CD14-positive monocyte (primary cell): ENCODE measurements around the genes AQP11 and ANKRD42.

GRCh38 chr11:77126683-77127965 lies 922 bp upstream of the MYO7A start:
- CAGE, long polyA plus RNA = no peak

- CAGE, long polyA plus RNA = no peak
Observed at GRCh38 chr11:77175714-77176338, 47.8 kb downstream of the MYO7A start.

DNA sequence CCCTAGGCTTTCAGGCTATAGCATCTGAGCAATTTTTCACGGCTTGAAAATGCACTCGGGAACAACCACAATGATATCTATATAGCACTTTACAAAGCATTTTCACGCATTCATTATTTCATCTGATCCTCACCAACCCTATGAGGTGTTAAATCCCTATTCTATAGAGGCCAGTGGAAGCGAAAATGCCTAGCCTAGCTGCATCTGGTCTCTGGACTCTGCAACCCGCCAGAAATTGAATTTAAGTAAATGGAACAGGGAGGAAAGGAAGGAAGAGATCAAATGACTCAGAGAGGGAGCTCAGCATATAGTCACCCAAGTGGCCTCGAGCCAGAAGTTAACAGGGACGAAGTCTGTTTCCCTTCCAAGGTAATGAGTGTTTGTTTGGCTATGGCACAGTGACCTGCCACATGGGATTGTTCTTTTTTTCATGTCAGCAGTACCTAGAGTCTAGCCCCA lies 66.4 kb downstream of the PAK1 start:
- CAGE, long polyA plus RNA = no peak

DNA sequence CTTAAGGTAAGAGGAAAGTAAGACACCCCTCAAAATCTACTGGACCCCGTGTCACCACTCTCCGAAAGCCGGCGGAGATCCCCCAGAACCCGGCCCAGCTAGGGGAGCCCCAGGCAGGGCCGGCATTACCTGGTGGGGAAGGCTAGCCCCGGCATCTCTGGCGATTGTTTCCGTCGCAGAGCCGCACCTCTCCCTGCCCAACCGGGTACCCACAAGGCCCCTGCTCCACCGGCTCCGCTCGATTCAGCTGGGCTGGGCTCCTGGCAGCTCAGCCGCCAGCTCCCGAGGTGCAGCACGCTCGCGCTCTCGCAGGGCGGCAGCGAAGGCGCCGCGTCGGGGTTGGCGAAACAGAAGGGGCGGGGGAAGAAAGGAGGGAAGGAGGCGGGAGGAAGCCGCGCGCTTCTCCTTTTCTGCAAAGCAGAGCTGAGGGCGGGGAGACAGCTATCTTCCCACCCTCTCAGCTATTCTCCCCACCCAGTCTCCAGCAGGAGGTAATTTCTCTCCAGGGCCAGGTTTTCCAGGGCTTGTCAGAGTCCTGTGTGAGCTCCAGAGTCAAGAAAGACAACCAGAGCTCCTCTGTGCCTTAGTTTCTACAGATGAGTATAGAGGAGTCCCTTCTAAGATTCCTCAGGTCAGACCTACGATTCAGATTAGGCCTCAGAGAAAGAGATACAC lies 62.1 kb downstream of the PAK1 start:
- CAGE, long polyA plus RNA = start-site peak on the minus strand centred at position 297 of the sequence, 40 bp wide, 366 and 722 reads in 2 replicates

DNA sequence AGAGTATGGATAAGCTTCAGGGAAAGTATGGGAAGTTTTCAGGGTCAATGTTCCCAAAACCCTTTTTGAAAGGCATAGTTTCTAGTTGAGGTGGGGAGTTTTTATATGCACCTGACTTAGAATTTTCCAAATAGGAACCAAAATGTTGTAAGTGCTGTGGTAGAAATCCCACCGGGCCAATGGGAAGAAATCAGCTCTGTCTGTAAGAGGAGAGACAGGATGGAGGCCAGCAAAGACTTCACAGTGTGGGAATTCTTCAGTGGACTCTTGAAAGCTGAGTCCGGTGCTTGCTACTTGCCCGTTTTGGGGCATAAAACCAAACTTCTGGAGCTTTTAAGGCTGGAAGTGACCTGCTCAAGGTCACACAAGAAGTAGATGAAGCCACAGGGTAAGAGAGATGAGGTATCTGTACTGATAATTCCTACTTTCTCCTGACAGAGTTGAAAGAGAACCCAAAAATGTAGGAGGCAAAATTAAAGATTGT lies 1.6 kb downstream of the PAK1 start:
- CAGE, long polyA plus RNA = no peak

DNA sequence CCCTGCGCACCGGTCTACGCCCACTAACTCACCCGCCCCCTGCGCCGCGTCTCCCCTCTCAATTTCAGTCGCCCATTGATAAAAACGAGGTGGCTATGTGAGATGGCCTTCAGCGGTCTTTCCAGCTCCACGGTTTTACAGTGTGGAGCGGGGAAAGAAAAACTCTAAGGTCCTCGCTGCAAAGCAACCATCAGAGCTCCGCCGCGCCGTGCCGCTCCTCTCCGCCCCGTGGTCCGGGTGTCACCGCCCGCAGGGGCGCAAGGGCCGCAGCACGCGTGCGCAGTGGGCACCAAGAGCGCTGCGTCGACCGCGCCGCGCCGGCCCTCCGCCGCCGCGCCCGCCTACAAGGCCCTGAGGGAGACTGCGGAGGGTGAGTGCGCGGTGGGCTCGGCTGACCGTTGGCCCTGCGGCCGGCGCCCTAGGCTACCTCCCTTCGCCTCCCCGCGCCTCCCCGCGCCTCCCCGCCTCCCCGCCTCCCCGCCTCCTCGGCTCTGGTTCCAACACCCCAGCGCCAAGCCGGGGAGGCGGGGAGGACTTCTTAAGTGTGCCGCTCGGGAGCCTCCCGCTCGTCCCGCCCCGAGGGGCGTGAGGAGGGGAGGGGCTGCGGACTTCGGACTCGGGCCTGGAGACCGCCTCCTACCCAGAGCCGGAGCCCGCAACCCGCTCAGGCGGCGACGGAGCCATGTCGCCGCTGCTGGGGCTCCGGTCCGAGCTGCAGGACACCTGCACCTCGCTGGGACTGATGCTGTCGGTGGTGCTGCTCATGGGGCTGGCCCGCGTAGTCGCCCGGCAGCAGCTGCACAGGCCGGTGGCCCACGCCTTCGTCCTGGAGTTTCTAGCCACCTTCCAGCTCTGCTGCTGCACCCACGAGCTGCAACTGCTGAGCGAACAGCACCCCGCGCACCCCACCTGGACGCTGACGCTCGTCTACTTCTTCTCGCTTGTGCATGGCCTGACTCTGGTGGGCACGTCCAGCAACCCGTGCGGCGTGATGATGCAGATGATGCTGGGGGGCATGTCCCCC lies at the start of gene AQP11:
TSS of gene AQP11 (plus strand) at position 643 of the 1,024 bp plus-strand sequence.
- CAGE, long polyA plus RNA = no peak

DNA sequence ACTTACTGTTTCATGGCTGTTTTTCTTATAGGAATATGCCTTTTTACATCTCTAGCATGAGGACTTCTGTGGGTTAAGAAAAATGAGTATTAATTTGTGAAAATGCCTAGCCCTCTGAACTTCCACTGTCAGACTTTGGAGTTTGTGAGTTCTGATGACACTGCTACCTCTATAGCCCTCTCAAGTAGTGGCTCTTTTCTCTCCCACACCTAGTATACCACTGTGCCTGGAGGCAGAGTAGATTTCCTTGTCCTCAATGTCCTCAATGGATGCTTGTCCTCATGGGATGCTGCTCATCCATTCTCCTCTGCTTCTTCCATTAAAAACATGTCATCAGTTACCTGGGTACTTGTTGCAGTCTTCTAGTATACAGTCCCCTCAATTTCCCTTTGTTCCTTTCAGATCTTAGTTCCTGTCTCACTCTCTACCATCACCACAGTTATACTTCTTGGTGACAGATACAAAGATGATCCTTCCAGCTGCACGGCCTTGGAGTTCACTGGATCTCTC lies 21.6 kb downstream of the AQP11 start:
- CAGE, long polyA plus RNA = no peak

- CAGE, long polyA plus RNA = no peak
Observed at GRCh38 chr11:77991020-77991454, 3.4 kb downstream of the INTS4 start.

GRCh38 chr11:78158757-78159038 lies 19.3 kb upstream of the ALG8 start:
- CAGE, long polyA plus RNA = no peak

DNA sequence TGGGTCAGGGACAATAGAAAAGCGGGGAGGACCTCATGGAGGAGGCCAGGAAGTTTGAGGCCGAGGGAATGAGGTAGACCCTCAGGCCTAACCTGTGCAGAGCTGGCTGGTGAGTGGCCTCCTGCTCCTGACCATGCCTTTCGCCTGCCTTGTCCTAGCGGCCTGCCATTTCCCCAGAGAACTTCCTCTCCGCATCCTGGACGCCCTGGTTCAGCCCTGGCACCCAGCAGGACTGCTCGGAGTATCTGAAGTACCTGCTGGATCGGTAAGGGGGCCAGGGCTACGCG lies 19.9 kb downstream of the USP35 start:
- CAGE, long polyA plus RNA = no peak

DNA sequence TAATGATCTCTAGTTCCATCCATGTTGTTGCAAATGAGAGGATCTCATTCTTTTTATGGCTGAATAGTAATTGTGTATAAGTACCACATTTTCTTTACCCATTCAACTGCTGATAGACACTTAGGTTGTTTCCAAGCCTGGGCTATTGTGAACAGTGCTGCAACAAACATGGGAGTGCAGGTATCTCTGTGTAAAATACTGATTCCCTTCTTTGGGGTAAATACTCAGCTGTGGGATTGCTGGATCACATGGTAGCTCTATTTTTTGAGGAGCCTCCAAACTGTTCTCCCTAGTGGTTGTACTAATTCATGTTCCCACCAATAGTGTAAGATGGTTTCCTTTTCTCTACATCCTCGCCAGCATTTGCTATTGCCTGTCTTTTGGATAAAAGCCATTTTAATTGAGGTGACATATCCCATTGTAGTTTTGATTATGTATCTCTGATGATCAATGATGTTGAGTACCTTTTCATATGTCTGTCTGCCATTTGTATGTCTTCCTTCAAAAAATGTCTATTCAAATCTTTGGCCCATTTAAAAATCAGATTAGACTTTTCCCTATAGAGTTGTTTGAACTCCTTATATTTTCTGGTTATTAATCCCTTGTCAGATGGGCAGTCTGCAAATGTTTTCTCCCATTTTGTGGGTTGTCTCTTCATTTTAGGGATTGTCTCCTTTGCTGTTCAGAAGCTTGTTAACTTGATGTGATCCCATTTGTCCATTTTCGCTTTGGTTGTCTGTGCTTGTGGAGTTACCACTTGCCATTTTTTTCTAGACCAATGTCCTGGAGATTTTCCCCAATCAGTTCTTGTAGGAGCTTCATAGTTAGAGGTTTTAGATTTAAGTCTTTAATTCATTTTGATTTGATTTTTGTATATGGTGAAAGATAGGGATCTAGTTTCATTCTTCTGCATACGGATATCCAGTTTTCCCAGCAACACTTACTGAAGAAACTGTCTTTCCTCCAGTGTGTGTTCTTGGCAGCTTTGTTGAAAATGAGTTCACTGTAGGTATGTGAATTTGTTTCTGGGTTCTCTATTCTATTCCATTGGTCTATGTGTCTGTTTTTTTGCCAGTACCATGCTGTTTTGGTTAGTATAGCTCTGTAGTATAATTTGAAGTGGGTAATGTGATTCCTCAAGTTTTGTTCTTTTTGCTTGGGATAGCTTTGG lies 82.7 kb downstream of the GAB2 start:
- CAGE, long polyA plus RNA = no peak

- CAGE, long polyA plus RNA = no peak
Observed at GRCh38 chr11:78423018-78423629, 5.5 kb upstream of the GAB2 start.

GRCh38 chr11:78427562-78428441 lies 10.2 kb upstream of the GAB2 start:
- CAGE, long polyA plus RNA = no peak

GRCh38 chr11:78683727-78684175 lies 109.1 kb upstream of the NARS2 start:
- CAGE, long polyA plus RNA = no peak

GRCh38 chr11:83019804-83020363 lies 51.8 kb downstream of the RAB30 start:
- CAGE, long polyA plus RNA = no peak

GRCh38 chr11:83073267-83073640 lies 1.6 kb upstream of the RAB30 start:
- CAGE, long polyA plus RNA = no peak

- CAGE, long polyA plus RNA = no peak
Observed at GRCh38 chr11:83092774-83093285, 21.1 kb upstream of the RAB30 start.

GRCh38 chr11:83192946-83193942 lies at the start of gene ANKRD42:
Gene ANKRD42 (plus strand): TSS chr11:83193712.
- CAGE, long polyA plus RNA = no peak

- CAGE, long polyA plus RNA = no peak
Observed at GRCh38 chr11:84720132-84720583, 907.0 kb downstream of the DLG2 start.

DNA sequence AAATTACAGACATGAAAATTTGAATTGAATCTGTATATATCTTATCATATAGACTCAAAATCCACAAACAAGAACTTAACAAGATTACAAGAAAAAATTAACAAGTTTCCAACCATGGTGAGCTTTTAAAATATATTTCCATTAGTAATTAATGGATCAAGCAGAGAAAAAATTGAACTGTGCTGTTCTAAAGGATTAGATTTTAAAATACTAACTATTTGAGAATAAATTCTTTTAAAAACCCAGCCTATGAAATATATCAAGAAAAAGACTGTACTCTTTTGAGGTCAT lies 152.9 kb downstream of the DLG2 start:
- CAGE, long polyA plus RNA = no peak